Fallopian tube (tissue), 1 donor: ENCODE measurements around the genes CCL13, CCL1, TMEM132E, LIG3, TAF15 and CCL4.

DNA sequence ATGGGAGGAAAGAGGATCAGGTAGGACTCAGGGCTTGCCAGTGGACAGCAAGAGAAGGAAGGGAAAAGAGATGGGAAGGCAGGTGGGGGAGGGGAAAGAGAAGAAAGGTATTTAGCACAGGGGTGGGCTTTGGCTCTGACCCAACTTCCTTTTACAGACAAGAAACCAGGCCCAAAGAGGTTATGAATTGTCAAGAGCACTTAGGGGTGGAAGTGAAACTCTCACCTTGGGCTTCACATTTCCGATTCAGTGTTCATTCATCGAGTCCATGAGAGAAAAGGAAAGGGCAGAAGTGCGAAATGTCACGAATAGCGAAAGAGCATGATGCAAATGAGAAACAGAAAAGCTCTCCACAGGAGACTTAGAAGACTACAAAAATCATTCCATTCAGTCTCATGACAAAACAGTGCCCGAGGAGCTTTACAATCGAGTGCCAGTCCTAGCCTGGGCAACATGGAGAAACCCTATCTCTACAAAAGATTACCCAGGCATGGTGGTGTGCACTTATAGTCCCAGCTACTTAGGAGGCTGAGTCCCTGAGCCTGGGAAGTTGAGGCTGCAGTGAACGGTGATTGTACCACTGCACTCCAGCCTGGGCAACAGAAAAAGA is 36.5 kb downstream of the CDK5R1 start:
- PRO-cap = no peak

GRCh38 chr17:32532917-32534064 is 46.5 kb downstream of the CDK5R1 start:
- PRO-cap = no peak

- PRO-cap = no peak
Measured at GRCh38 chr17:32604496-32605479, 118.0 kb downstream of the CDK5R1 start.

DNA sequence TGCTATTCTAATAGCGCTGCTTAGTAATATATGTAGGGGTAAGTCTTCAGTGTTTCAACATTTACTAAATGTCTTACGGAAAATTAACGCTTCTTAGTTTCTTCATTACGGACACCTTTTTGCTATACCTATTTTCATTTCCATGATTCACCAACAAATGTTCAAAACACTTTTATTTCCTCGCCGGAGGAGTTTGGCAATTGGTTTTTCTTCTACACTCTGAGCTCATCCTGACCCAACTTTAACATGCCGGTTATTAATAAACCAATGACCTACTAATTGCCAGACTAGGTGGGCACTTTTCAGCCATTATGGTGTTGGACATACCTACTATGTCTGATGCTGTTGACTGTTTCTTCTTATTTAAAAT is 182.9 kb downstream of the MYO1D start:
- PRO-cap = no peak

- PRO-cap = no peak
Measured at GRCh38 chr17:34248658-34249232, 6.3 kb upstream of the CCL2 start.

DNA sequence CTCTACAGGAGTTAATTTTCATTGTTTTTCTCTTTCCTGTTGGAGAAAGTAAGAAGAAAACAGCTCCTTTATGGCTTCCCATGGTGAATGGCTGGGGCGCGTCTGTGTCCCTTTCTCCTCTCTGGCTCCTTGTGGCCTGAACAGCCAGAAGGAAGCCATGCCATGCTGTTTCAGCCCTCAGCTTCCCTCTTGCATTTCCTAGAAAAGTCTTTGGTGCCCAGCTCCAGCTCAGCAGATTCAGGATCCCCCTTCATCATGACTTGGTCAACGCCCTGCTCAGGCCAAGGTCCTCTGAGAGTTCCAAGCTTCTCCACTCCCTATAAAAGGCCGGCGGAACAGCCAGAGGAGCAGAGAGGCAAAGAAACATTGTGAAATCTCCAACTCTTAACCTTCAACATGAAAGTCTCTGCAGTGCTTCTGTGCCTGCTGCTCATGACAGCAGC is at the start of gene CCL13:
CCL13 (plus strand) TSS at position 350 of the 443 bp plus-strand sequence.
- PRO-cap = no peak

DNA sequence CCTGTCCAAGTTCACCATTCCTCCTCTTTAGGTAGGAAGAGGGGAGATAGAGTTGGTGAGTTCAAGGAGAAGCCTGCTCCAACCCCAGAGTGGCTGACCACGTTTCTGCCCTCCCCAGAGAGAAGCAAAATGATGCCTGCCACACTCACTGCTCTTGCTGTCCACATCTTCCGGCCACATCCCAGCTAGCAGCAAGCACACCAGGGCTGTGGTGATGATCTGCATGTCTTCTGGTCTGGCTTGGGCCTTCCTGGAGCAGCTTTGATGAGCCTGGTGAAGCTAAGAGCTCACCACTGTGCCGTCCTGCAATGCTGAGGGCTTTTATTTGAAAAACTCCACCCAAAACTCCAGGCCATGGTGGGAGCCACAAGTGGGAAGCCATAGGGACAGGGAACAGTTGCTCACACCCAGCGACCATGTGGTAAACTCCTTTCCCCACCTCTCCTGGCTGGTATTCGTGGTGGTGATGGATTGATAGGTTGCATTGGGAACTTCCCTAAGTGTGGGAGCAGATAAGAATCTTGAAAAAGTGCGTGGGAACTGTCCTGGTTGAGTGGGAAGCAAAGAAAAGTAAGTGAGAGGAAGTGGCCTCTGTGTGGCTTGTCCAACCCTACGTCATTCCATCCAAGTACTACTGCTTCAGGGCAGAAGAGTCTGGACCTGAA is at the start of gene CCL1:
CCL1 (minus strand) TSS at position 297 of the 665 bp plus-strand sequence.
- PRO-cap = no peak

- PRO-cap = no peak
Measured at GRCh38 chr17:34571724-34572092, 7.7 kb upstream of the TMEM132E start.

DNA sequence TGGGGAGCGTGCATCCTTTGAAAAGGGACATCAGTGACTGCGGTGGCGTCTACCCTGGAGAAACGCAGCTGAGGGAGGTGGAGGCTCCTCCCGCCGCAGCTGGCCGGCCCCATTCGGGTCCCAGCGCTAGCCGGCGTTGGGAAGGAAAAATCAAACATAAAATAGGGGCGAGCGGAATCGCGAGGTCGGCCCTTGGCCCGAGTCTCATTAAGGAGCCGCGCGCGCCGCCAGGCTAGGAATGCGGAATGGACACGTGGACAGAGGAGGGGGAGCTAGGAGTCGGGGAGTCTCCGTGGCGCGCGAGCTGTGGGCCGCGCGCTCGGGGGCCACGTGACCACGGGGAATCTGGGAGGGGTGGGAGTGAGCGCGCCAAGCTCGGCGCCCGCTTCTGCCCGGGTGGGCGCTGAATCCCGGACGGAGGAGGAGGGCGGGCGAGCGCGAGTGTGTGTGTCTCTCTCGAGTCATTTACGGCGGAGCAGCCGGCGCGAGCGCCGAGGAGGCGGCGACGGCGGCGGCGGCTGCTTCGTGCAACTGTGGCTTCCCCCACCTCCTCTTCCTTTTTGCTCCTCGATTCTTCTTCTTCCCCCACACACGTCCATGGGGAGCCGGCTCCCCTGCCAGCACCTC is at the start of gene TMEM132E:
TMEM132E (plus strand) TSS at position 460 of the 627 bp plus-strand sequence.
- PRO-cap = no peak

DNA sequence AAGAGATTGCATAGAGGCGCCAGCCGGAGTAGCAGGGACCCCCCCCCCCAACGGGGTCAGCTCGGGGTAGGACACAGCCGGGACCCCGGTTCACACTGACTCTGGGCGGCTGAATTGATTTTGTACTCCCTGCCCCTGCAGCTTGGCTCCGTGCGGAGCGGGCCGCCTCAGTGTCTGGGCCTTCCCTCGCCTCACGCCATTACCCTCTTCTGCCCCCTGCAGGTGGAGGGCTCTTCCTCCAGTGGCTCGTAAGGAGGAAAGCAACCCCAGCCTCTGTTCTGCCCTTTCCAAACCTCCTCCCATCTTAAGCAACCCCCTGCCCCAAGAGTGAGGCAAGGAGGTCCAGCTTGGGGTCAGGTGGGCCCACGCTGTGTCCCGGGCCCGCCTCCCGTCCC is 58.8 kb downstream of the TMEM132E start:
- PRO-cap = no peak

GRCh38 chr17:34731985-34732363 is 152.6 kb downstream of the TMEM132E start:
- PRO-cap = no peak

DNA sequence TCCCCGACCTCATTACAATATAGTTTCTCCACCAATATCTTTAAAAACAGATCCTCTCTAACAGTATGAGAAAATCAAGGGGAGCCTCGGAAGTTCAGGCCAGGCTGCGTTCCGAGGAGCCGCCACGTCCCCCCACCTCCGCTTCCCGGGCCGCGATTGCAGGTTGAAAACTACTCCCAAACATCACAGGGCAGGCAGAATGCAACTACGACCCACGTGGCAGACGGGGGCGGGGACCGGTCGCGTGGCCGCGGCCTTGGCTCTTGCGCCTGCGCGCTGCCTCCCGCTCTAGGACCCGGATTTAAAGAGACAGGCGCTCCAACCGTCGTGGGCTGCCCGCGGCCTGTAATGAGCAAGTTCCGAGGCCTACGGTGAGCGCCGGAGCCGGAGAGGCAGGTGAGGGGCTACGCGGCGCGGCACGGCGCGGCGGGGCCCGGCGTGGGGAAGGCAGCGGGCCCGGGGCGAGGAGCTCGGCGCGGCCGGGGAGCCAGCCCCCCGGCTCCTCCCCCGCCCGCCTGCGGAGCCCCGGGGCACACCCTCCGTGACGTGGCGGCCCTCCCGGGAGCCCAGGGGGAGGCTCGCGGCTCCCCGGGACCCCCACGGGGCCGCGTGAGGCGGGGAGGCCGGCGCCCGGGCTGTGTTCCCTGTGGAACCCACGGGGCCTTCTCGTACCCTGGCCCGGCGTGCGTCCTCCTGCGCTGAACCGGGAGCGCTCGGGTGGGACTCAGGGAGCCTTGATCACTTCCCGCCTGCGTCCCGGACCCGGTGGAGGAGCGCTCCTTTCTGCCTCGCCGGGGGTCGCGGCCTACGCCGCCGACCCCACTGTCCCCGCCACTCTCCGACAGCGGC is at the start of gene LIG3:
LIG3 (plus strand) TSS at position 286 of the 849 bp plus-strand sequence.
- PRO-cap = bidirectional peak, plus-strand start at position 304 of the sequence, minus-strand start at position 158 of the sequence; bidirectional peak, plus-strand start at position 533 of the sequence, minus-strand start at position 519 of the sequence

- PRO-cap = no peak
Measured at GRCh38 chr17:35006777-35007446, 26.6 kb downstream of the LIG3 start.

DNA sequence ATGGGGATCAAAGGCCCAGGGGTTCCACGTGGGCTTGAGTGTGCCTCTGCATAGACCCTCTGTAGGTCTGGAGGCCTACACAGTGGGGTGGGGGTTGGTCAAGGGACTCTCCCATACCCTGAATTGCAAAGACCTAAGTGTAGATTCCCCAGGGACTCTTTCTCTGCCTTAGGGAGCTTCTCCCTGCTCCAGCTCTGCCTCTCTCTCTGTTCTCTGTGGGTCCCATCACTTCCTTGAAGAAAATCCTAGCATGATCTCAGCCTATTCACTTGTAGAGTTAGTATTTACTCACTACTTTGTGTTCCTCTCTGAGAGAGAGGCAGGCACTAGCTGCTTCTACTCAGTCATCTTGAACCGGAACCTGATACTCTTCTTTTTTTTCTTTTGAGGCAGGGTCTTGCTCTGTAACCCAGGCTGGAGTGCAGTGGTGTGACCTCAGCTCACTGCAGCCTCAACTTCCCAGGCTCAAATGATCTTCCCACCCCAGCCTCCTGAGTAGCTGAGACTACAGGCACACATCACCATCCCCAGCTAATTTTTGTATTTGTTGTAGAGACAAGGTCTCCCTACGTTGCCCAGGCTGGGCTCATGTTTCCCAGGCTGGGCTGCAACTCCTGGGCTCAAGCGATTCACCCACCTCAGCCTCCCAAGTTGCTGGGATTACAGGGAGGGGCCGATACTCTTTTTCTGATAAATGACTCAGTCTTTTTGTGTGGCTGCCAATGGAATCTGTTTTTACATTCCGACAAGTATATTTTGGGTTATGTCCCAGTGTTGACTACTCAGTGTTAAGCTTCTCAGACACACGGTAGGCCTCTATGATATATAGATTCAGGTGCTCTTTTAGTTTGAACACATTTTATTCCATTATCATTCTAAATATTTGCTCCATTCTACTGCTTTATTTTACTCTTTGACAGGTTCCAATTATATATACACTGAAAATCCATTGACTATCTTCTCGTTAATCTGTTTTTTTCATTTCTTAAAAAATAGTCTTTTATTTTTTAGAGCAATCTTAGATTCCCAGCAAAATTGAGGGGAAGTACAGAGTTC is 58.3 kb downstream of the SLFN11 start:
- PRO-cap = unidirectional peak, minus-strand start at position 208 of the sequence; bidirectional peak, plus-strand start at position 781 of the sequence, minus-strand start at position 533 of the sequence

- PRO-cap = no peak
Measured at GRCh38 chr17:35345576-35346256, 27.7 kb downstream of the SLFN11 start.

GRCh38 chr17:35533124-35533790 is 4.2 kb downstream of the SLFN12L start:
- PRO-cap = no peak

DNA sequence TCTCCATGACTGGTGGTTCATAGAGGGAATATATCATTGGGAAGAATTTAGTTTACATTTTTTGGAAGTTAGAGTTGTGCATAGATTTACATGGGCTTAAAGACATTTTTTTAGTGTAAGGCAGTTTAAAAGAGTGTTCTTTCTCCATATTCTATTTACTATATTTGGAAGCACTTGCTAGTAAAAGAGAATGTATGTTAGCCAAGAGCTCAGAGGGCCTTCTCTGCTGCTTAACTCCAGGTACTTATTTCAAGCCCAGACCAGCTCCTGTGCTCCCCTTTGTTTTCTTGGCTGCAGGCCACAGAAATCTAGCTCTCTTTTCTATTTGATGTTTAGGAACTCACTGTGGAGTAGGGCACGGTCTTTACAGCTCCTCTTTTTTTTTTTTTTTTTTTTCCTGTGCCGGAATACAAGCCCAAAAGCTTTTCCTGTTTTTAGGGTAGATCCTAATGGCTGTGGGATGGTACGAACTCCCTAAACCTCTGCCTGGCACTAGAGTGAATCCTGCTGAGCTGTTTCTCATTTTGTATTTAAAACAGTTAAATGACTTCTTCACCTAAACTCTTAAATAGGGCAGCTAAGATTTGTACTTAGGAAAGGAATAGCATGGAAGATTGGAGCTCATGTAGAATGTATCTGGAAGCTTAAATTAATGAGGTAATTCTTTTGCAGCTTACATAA is 20.4 kb downstream of the AP2B1 start:
- PRO-cap = no peak

DNA sequence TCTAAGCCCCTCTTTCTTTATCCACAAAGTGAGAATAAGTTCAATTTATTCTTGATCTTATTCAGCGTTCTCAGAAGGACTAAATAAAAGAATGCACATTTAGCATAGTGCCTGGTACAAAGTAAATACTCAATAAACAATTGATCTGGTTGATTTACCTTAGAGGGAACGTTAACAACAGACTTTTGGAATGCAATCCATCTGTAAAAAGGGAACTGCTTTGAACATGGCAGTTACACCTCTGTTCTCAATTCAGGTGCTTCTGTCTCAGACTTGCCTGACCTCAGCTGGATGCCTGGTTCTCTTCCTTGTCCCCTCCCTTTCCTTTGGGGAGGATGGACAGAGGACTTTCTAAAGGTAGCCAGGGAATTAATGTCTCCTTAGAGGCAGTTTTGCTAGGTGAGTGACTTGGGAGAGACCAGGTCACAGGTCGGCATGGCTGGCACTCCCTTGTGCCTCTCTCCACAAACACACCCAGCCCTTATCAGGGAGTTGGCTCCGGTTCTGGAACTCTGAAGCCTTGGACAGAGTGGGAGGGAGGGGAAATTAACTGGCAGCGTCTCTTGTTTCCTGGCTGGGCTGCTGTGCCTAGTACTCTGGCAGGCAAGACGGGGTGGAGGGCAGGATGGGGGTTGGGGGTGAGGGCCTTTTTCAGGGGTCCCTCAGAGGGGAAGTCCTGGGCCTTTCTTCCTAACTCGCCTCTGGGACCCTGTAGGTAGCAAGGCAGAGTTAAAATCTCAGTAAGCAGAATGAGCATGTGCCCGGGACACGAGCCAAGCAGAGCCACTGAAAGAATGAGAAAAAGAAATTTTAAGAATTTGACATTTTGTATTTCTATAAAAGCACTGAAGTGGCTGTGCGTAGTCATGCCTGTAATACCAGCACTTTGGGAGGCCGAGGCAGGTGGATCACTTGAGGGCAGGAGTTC is 12.0 kb downstream of the MMP28 start:
- PRO-cap = bidirectional peak, plus-strand start at position 556 of the sequence, minus-strand start at position 486 of the sequence

GRCh38 chr17:35808680-35809639 is at the start of gene TAF15:
TAF15 (plus strand) TSS chr17:35809484.
- PRO-cap = bidirectional peak, plus-strand start at chr17:35809033, minus-strand start at chr17:35809058; bidirectional peak, plus-strand start at chr17:35809484, minus-strand start at chr17:35809270

DNA sequence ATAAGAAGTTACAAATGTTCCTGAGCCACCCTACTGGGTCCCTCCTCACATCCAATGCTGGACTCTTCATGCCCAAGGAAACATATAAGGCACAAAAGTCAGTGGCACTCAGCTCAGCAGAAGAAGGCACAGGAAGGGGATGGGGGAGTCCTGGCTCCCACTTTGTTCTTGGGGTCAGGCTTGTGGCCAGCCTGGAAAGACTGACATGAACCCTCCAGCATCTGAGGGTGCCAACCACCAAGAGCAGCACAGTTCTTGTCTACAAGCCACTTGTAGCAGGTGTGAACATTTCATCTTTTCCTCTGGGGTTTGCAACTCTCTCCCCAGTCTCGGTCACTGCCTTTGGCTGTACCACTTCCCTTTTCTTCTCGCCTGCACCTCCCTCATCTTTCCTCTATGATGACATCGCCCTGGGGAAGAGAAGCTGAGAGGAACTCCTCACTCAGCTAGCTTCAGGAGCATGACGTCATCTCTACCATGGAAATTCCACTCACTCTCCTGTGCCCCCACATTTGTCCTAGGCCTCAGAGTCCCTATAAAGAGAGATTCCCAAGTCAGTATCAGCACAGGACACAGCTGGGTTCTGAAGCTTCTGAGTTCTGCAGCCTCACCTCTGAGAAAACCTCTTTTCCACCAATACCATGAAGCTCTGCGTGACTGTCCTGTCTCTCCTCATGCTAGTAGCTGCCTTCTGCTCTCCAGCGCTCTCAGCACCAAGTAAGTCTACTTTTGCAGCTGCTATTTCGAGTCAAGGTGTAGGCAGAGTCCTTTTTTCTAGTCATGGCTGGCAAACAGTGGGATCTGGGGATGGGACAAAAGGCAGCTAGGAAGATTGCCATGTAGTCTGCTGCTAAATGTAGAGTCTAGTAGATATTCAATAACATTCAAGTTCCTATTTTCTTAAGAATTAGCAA is at the start of gene CCL4:
CCL4 (plus strand) TSS at position 563 of the 914 bp plus-strand sequence.
- PRO-cap = unidirectional peak, plus-strand start at position 326 of the sequence